ENCODE measurements around the genes RCOR3, ATF3 and GARIN4.

DNA sequence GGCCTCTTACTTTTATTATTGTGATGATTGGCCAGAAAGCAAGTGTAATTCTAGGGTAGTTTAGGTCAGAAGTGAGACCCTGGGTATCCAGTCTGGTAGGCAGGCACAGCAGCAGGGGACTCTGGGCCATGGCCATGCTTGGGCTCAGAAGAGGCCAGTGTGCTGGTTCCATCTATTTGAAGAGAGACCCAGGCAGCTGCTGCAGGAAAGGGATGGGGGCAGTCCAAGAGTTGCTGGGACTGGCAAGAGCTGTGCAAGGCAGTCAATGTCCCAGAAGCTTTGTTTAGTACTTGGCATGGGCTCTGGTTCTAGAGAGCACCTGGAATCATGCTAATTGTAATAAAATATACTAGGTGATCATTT lies 79.8 kb downstream of the HHAT start:
- PRO-cap: no peak
- RAMPAGE, long total RNA, 4 experiments: no peak in any of the 4 experiments

DNA sequence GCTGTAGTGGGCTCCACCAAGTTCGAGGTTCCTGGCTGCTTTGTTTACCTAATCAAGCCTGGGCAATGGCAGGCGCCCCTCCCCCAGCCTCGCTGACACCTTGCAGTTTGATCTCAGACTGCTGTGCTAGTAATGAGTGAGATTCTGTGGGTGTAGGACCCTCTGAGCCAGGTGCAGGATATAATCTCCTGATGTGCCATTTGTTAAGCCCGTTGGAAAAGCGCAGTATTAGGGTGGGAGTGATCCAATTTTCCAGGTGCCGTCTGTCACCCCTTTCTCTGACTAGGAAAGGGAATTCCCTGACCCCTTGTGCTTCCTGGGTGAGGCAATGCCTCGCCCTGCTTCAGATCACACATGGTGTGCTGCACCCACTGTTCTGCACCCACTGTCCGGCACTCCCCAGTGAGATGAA lies 146.0 kb downstream of the KCNH1 start:
- PRO-cap: no peak
- RAMPAGE, long total RNA, 4 experiments: no peak in any of the 4 experiments

- PRO-cap: bidirectional peak, plus-strand start at chr1:211259306, minus-strand start at chr1:211259096; bidirectional peak, plus-strand start at chr1:211259345, minus-strand start at chr1:211259493
- RAMPAGE, long total RNA, 4 experiments: start-site peak on the plus strand in 2 of 4 experiments, at chr1:211259364-211259553 at its widest, 9 to 27 reads per replicate; start-site peak on the minus strand in 1 of 4 experiments, at chr1:211259000-211259077 at its widest, 6 reads per replicate
These were observed at the start of gene RCOR3 for GRCh38 chr1:211258615-211259632. TSS of gene RCOR3 (plus strand) at chr1:211259366.

- PRO-cap: no peak
- RAMPAGE, long total RNA, 4 experiments: no peak in any of the 4 experiments
These were observed 32.6 kb upstream of the RD3 start for GRCh38 chr1:211524460-211525093.

GRCh38 chr1:211570680-211571192 lies 8.2 kb downstream of the SLC30A1 start:
- PRO-cap: no peak
- RAMPAGE, long total RNA, 4 experiments: no peak in any of the 4 experiments

GRCh38 chr1:211592095-211592530 lies 13.2 kb upstream of the SLC30A1 start:
- PRO-cap: no peak
- RAMPAGE, long total RNA, 4 experiments: no peak in any of the 4 experiments

DNA sequence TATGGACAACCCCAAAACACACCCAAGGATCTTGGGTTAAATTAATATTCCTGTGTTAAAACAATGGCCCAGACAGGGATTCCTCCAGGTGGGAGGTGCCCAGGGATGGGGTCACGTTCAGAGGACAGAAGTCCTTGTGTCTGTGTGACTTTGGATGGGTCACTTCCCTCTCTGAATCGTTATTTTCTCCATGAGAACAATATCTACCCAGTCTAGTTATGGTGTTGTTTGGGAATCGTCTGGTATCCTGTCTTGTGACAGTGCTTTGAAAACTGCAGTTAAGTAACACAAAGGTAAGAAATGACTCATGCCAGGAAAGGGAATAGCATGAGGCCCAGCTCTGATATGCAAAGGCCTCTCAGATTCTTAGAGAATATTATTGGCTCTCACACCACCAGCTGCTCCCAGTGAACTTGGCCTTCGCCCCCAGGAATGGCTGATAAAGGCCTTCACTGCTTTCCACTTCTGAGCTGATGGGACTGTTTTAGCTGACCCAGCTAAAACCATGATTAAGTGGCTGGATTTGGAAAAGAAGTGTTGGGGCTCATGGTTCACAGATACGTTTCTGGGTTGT lies 27.2 kb downstream of the NEK2 start:
- PRO-cap: no peak
- RAMPAGE, long total RNA, 4 experiments: no peak in any of the 4 experiments

DNA sequence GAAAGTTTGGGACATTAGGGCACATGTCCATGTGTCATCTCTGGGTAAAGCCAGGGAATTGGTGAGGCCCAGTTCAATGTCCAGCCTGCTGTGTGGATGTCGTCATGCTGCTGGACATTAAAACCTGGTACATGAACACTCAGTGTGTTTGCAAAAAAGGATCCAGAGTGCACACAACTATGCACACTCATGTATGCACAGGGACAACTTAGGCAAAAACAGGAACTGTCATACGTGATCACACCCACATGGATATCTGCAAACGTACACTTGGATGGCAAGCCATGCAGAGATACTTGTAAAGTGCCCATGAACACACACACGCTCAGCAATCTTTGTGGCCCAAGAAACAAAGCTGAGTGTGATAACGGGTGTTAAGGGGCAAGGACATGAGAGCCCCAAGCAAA lies 47.9 kb upstream of the NEK2 start:
- PRO-cap: no peak
- RAMPAGE, long total RNA, 4 experiments: no peak in any of the 4 experiments

- PRO-cap: no peak
- RAMPAGE, long total RNA, 4 experiments: no peak in any of the 4 experiments
These were observed 69.3 kb downstream of the LPGAT1 start for GRCh38 chr1:211761212-211761640.

DNA sequence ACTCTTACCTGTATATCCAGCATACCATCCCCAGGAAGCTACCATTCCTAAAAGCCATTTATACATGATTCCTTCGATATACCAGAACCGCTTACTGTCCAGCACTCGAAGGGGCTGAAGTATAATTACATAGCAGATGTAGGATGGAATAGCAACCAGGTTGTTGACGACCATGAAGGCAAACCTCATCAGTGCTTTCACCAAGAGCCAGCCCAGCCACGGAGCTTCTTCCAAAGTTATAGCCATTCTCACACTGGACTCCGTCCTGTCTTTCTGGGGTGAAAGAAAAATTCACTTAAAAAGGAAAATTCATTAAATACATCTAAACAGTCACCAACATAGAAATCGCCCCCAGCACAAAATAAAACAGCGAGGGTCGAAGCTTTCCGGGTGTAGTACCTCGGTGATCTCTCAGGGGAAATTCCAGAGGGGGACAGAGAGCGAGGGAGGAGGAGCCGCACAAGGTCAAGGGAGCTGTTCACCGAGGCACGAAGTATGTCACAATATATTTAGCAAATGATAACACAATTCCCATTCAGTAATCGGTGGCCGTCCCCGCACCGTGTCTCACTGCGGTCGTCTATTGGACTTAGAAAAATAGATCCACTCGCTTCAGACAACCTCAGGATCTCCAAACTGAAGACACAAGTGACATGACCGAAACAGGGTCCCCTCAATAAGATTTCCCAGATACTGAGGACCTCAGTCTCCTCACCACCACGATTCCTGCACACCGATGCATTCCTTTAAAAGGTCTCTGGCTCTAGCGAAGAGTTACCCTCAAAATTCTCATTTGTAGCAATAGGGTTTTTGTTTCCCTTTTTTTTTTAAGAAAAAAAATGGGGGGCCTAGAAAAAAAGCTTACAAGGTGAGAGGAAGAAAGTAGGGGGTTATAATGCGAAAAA lies 1.3 kb downstream of the LPGAT1 start:
- PRO-cap: no peak
- RAMPAGE, long total RNA, 4 experiments: no peak in any of the 4 experiments

- PRO-cap: no peak
- RAMPAGE, long total RNA, 4 experiments: no peak in any of the 4 experiments
These were observed 80.6 kb upstream of the LPGAT1 start for GRCh38 chr1:211911199-211911463.

GRCh38 chr1:212034886-212035056 lies 586 bp downstream of the INTS7 start:
- PRO-cap: no peak
- RAMPAGE, long total RNA, 4 experiments: no peak in any of the 4 experiments

DNA sequence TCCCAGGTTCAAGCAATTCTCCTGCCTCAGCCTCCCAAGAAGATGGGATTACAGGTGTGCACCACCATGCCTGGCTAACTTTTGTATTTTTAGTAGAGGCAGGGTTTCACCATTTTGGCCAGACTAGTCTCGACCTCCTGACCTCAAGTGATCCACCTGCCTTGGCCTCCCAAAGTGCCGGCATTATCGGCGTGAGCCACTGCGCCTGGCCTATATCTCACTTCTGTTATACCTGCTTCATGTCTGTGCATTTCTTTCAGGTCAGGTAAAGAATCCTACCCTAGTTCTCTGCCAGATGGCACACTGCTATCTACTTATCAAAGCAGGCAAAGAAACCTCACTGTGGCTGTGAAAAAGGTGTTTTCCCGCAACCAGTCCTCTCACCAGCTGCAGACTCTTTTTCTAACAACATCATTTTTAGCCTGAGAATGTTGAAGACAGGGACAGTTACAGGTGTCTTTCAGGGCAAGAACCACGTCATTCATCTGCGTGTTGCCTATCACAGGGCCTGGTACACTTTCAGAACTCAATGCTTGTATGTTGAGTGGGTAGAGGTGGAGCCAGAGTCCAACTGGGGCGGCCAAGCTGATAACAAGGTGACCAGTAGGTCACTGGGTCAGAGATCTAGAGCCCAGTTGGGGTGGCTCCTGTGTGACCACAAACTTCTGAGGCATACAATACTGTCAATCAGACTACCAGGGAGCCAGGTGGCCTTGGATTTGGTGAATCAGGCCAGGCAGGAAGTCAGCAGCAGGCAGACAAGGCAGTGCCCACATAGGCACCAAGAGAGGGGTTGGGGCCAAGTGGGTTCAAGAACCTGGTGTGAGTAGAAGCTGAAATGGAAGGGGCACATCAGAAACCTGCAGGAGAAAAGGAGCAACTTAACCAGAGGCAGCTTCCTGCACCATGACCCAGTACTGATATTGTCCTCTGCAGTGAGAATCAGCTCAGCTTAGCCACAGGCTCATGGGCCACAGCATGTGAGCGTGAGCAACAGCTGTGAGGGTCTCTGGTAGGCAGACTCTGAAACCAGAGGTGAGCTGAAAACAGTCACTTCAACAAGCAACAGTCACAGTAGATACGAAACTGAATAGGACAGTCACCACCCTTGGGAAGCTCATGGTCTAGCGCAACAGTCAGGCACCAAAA lies 123.5 kb downstream of the DTL start:
- PRO-cap: no peak
- RAMPAGE, long total RNA, 4 experiments: no peak in any of the 4 experiments

GRCh38 chr1:212433204-212433995 lies 680 bp downstream of the NENF start:
- PRO-cap: no peak
- RAMPAGE, long total RNA, 4 experiments: no peak in any of the 4 experiments

- PRO-cap: no peak
- RAMPAGE, long total RNA, 4 experiments: start-site peak on the plus strand in 1 of 4 experiments, at chr1:212445832-212445908 at its widest, 14 reads per replicate
These were observed 13.1 kb downstream of the NENF start for GRCh38 chr1:212445742-212446286.

- PRO-cap: bidirectional peak, plus-strand start at chr1:212470369, minus-strand start at chr1:212470177
- RAMPAGE, long total RNA, 4 experiments: no peak in any of the 4 experiments
These were observed 37.3 kb downstream of the NENF start for GRCh38 chr1:212469899-212470554.

DNA sequence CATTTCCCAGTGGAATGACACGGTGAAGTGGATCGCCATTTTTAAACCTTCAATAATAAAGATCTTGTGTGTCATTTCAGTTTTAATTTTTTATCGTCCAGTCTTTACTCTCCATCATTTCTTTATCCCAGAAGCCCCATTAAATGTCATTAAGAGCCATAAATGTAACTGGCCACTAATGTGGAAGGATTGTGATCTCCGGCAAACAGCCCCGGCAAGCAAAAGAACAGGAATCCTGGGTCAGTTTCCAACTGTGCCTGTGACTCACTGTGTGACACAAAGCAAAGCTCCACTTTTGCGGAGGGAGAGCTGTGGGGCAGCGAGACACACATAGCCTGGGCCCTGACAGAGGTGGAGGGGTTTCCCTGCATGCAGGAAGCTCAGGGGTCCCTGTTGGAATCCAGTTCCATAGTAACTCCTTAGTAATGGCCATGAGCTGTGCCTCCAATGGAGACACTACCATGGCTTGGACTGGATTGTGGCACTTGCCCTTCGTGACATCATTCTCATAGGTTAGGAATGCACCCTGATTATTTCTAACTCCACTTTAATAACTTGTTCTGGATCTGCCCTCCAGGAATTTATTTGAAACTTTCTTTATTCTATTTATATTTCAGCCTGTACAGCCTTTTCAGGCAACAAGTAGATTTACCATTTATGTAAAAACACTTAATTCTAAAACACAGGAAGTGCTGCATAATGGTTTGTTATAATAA lies 47.1 kb upstream of the ATF3 start:
- PRO-cap: no peak
- RAMPAGE, long total RNA, 4 experiments: no peak in any of the 4 experiments

- PRO-cap: bidirectional peak, plus-strand start at chr1:212608761, minus-strand start at chr1:212608297; bidirectional peak, plus-strand start at chr1:212609575, minus-strand start at chr1:212609329
- RAMPAGE, long total RNA, 4 experiments: start-site peak on the plus strand in 2 of 4 experiments, at chr1:212608757-212608778 at its widest, 121 to 181 reads per replicate
These were observed at the start of gene ATF3 for GRCh38 chr1:212608622-212609693. TSS of gene ATF3 (plus strand) at chr1:212608761.

- PRO-cap: no peak
- RAMPAGE, long total RNA, 4 experiments: no peak in any of the 4 experiments
These were observed at the start of gene GARIN4 for GRCh38 chr1:212624329-212624905. TSS of gene GARIN4 (plus strand) at chr1:212624474.

DNA sequence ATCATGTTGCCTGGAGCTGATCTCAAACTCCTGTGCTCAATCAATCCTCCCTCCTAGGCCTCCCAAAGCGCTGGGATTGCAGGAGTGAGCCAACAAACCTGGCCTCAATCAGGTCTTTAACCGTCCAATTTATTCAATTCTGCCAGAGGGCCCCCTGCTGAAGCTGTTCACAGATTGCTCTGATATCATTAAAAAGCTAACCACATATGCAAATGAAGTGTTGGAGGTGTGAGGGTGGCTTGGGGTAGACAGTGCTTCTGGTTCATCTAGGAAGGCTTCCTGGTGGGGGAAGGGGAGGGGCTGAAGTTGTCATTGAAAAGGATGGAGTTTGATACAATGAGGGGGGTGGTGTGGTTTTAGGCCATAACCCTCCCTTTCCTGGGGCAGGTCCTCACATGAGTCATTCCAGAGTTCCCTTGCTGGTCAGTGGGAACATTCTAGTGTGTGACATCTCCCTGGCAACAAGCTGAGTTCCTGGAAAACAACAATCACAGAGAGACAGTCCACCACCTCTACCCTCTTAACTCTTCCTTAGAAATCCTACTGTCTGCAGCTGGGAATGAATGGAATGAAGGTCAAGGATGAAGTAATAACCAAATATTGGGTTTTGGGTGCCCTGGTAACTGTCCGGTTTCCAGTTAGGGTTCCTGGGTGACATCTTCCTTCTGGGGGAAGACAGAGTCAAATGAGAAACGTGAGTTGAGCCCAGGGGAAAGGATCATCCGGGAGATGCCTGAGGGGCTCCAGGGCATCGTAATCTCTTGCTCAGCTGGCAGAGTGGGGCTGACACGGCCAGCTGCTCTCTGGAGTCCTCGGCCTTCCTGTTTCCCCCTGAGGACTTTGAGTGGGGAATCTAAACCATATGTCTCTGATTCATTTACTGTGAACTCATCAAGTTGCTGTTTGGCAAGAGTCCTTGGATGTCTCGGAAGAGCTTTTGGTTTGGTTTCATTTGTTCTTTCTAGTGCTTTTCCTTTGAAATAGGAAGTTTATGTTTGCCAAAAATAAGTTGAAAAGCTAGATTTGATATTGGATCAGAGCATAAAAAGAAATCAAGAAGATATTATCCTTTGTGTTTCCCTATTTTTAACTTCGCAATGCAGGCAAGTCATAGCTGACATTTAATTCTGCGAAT lies 32.1 kb downstream of the BATF3 start:
- PRO-cap: bidirectional peak, plus-strand start at position 899 of the sequence, minus-strand start at position 820 of the sequence
- RAMPAGE, long total RNA, 4 experiments: no peak in any of the 4 experiments

All from suprapubic skin (tissue), 4 donors.